Stomach (tissue), 7 donors: Measurements from ENCODE around the genes SLC12A1, SECISBP2L and SPPL2A.

DNA sequence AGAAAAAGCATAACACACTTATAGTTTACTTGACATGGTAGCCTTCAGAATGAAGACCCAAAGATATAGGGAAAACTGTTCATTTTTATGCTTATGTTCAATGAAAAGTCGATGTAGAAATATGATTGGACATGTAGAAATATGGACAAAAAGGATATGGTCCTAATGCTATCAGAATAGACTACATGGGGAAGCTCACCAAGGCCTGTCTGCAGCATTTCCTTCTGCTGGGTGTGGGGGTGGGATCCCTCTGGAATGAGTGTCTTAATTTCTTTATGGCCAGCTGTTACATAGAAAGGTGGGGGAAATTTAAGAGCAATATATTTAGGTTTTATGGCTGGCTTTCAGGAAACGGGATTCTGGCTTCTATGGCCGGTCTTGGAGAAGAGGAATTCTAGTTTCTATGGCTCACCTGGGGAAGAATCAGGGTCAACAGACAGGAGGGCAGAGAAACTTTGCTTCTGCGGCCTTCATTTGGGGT lies 4.7 kb downstream of the C15orf48 start:
- PRO-cap = no peak
- RAMPAGE, long total RNA, 5 experiments = no peak in any of the 5 experiments
- RRBS = no CpG with 5 or more reads among the region's 4 CpGs

- PRO-cap = unidirectional peak, minus-strand start at chr15:45454999
- RAMPAGE, long total RNA, 5 experiments = no peak in any of the 5 experiments
- RRBS = no CpG with 5 or more reads among the region's 14 CpGs
These were observed 24.1 kb downstream of the C15orf48 start for GRCh38 chr15:45454322-45455181.

DNA sequence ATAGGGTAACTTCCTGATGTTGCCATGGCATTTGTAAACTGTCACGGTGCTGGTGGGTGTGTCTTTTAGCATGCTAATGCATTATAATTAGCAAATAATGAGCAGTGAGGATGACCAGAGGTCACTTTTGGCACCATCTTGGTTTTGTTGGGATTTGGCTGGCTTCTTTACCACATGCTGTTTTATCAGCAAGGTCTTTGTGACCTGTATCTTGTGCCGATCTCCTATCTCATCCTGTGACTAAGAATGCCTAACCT lies 3.3 kb upstream of the BLOC1S6 start:
- PRO-cap = no peak
- RAMPAGE, long total RNA, 5 experiments = no peak in any of the 5 experiments
- RRBS = no CpG with 5 or more reads among the region's 2 CpGs

DNA sequence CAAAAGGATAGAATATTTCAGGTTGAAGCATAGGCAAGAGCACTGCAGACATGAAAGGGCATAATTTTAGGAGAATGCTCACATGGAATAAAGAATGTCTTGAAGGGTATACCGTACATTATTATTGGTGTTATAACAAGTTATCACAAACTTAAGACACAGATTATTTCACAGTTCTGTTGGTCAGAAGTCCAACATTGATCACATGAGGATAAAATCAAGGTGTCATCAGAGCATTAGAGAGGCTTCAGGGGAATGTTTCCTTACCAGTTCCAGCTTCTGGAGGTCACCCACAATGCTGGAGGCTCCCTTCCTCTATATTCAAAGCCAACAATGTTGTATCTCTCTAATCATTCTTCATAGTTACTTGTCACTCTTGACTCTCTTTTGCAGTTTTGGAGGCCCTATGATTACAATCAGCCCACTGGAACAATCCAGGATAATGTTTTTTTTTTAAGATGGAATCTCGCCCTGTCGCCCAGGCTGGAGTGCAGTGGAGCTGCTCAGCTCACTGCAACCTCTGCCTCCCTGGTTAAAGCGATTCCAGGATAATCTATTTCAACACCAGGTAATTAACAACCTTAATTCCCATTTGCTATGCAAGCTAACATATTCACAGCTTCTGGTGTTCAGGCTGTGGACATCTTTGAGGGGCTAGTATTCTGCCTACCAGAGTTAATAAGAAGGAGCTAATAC lies 1.2 kb upstream of the BLOC1S6 start:
- PRO-cap = no peak
- RAMPAGE, long total RNA, 5 experiments = no peak in any of the 5 experiments
- RRBS = no CpG with 5 or more reads among the region's 4 CpGs

GRCh38 chr15:45648440-45649286 lies 13.8 kb downstream of the SQOR start:
- PRO-cap = no peak
- RAMPAGE, long total RNA, 5 experiments = start-site peak on the plus strand in 1 of 5 experiments, at chr15:45648609-45648927 at its widest, 7 to 12 reads per replicate
- RRBS = no CpG with 5 or more reads among the region's 6 CpGs

- PRO-cap = no peak
- RAMPAGE, long total RNA, 5 experiments = no peak in any of the 5 experiments
- RRBS = no CpG with 5 or more reads among the region's 3 CpGs
These were observed at the start of gene SLC12A1 for GRCh38 chr15:48205957-48206584. SLC12A1 (plus strand) TSS chr15:48206302.

DNA sequence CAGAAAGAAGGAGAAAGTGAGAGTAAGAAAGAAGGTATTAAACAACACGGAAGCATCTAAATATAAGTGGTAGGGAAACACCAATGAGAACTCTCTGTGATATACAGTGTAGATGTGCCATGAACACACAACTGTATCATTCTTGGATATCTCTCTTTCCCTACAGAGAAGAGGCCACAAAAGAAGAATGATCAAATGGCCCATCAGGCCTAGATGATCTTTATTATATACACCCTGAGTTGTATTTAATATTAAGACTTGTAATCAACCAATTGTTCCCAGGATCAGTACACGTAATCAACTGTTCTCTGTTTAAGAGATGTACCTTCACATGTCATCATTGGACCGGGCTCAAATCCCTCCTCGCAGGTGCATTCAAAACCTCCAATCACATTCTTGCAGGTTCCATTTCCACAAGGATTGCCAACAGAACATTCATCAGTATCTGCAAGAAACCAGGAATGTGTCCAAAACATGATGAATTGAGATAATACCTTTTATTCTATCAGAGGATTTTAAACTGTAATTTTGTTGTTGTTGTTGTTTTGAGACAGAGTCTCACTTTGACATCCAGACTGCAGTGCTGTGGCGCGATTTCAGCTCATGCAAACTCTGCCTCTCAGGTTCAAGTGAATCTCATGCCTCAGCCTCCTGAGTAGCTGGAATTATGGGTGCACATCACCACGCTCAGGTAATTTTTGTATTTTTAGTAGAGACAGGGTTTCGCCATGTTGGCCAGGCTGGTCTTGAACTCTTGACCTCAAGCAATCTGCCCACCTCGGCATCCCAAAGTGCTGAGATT lies 103.2 kb downstream of the DUT start:
- PRO-cap = no peak
- RAMPAGE, long total RNA, 5 experiments = start-site peak on the minus strand in 2 of 5 experiments, centred at positions 386 to 427 of the sequence, 9 to 25 reads per replicate
- RRBS = no CpG with 5 or more reads among the region's 9 CpGs

GRCh38 chr15:48925511-48926329 lies 38.0 kb downstream of the SHC4 start:
- PRO-cap = no peak
- RAMPAGE, long total RNA, 5 experiments = no peak in any of the 5 experiments
- RRBS = no CpG with 5 or more reads among the region's 11 CpGs

GRCh38 chr15:49045544-49046875 lies at the start of gene SECISBP2L:
SECISBP2L (minus strand) TSS chr15:49046446.
- PRO-cap = unidirectional peak, plus-strand start at chr15:49045878; bidirectional peak, plus-strand start at chr15:49046675, minus-strand start at chr15:49046477
- RAMPAGE, long total RNA, 5 experiments = start-site peak on the minus strand in 5 of 5 experiments, at chr15:49046362-49046498 at its widest, 17 to 1,552 reads per replicate
- RRBS = 1% methylated on average over 18 of the region's 67 CpGs

DNA sequence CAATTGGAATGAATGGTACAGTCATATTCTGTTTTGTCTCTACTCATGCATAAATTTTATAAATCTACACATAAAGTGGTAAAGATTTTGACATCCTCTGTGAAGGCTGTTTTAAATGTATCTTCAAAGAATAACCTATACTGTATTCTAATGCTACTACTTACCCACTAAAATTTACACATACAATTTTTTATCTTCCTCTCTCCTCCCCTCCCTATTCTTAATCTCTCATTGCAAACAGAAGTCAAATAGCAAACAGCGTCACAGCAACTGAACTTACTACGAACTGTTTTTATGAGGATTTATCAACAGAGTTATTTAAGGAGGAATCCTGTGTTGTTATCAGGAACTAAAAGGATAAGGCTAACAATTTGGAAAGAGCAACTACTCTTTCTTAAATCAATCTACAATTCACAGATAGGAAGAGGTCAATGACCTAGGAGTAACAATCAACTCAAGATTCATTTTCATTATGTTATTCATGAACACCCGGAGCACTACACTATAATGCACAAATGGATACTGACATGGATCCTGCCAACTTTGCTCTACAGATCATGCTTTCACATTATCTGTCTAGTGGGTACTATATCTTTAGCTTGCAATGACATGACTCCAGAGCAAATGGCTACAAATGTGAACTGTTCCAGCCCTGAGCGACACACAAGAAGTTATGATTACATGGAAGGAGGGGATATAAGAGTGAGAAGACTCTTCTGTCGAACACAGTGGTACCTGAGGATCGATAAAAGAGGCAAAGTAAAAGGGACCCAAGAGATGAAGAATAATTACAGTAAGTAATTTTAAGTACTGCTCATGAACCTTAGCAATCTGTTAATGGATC lies 971 bp downstream of the FGF7 start:
- PRO-cap = no peak
- RAMPAGE, long total RNA, 5 experiments = start-site peak on the plus strand in 5 of 5 experiments, centred at positions 265 to 726 of the sequence, 16 to 333 reads per replicate
- RRBS = no CpG with 5 or more reads among the region's 6 CpGs

DNA sequence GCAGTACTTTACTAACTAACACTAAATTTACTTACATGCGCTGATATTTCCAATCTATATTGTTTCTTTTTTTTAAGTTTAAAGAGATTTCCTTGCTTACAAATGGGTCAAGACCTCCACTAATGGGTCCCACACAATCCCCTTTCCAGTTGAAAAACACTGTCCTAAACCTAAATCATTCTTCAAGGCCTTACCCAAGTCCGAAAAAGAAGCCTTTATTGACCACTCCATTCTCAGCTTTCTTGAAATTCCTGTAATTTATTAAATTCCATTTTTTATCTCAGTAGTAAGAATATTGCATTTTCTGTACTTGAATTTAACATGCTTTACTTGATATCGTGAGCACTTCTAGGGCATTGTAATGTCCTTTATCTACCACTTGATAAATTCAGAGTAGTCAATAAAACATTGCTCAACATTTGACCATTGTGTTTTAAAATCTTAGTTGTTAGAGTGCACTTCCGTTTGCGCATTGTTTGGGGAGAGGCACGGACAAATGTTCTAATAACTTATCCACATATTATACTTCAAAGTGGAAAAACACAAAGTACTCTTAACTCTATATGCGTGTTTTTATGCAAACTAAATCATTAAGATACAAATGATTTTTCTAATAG lies 570 bp downstream of the FAM227B start:
- PRO-cap = unidirectional peak, plus-strand start at position 473 of the sequence
- RAMPAGE, long total RNA, 5 experiments = no peak in any of the 5 experiments
- RRBS = no CpG with 5 or more reads among the region's 7 CpGs

DNA sequence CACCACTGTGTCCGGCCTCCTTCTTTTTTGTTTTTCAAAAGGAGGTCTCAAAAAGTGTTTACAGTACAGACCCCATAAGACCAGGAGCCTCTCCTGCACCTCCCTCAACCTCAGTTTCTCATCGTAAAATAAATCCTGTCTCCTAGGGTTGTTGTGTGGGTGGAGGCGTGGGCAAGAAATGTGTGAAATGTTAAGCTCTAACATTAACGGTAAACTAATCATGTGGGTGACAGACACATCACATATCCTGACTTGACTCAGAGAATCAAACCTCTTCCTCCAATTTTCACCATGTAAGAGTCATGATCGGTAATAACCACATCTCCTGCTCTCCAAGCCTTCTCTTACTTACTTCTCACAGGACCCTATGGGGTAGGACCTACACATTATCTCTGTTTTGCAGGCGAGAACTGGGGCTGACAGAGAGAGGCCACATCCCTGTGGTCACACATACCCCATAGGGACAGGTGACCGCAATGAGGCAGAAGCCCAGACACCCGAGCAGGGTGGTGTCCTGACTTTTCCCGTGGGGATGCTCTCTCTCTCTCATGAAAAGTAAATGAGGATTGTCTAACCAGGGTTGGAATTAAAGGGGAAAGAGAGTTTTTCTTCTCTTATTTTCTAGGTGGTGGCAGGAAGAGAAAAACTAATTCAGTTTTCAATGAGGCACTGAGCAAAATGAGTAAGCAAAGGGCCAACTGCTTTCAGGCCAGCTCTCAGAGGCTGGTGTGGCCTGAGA lies 5.1 kb downstream of the HDC start:
- PRO-cap = no peak
- RAMPAGE, long total RNA, 5 experiments = no peak in any of the 5 experiments
- RRBS = no CpG with 5 or more reads among the region's 9 CpGs

DNA sequence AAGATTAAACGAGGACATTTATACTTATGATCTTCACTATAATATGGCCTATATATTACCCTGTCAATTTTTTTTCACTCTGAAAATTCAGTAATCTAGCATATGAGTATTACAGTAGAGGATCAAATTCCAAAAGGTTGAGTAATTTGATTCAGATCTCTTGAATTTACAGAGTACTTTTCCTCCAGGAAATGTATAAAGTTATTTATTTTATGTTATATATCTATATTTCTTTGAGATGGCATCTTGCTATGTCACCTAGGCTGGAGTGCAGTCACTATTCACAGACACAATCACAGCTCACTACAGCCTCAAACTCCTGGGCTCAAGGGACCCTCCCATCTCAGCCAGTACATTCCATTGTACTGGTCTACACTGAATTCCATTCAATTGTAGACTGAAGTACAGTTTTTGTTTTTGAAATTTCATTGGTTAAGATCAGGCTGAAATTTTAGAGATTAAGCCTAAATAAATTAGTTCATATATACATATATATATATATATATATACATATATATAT lies 16.3 kb upstream of the TRPM7 start:
- PRO-cap = no peak
- RAMPAGE, long total RNA, 5 experiments = start-site peak on the minus strand in 1 of 5 experiments, centred at position 408 of the sequence, 5 reads per replicate
- RRBS = no CpG with 5 or more reads among the region's 1 CpG

DNA sequence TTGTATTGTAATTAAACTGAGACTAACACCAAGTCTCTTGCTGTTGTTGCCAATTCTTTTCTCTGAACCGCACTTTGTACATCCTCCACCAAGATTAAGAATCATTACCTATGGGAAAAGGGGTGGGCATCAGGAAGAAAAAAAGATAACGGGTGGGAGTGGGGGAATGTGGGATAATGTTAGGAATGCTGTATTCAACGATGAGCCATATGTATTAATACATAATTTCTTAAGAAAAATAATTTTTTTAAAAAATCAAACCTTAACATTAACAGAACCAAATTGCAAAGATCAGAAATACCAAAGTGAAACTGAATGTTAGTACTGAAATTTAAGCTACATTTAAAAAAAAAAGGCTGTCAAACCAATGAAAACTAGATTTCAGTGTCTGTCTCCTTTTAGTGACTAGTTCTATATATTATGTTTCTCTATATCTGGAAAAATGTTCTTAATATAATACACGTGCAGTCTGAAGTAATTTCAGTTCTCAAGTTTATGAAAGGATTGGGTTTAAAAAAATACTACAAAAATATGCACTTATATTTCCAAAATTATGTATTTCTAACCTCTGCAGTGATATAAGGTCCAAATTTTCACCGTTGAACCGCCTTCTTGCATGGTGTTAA lies 20.0 kb upstream of the TRPM7 start:
- PRO-cap = no peak
- RAMPAGE, long total RNA, 5 experiments = no peak in any of the 5 experiments
- RRBS = no CpG with 5 or more reads among the region's 6 CpGs

DNA sequence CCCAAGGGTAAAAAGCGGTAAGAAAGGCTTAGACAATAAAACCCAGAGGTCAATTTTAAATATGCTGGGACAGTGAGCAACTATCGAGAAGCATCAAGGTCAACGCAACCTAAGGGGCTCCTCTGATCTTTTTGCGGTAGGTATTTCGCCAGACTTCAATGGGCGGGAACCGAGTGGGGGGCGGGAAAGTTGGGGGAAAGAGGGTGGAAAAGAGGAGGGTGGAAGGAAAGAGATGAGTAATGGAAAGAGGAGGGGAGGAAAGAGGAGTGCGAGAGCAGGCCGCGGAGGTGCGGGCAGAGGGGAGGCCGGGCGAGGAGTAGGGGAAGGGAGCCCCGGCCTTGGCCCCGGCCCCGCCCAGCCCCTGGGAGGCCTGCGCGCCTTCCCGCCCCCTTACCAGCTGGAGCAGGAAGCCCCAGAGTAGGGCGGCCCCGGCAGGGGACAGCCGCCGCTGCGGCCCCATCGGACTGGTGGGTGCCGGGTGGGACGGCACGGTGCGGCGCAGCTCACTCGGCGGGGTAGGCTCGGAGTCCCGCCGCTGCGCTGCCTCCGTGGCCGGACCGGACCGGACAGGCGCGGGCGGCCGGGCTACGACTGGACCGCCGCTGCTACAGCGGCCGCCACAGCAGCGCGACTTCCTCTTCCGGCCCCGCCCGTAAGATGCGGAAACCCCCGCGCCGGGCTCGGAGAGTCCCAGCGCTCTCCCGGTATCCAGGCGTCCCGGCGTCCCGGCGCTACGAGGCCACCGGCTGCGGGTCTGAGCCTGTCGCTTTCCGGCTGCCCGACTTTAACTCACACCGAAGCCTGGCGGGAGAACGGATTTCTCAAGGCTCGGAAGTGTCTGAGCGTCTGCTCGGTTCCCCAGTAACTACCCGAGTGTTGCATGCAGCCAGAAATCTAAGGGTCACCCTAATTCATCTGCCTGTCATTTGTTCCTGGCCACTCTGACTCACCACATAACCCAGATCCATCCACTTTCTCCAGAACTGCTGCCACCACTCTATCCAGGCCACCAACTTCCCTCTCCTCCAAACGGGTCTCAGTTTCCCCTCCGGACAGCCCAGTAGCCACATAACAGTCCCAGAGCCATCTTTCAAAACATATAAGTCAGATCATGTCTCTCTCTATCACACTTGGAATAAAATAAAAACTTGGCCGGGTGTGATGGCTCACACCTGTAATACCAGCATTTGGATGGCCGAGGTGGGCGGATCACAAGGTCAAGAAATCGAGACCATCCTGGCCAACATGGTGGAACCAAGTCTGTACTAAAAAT lies at the start of gene SPPL2A:
SPPL2A (minus strand) TSS at position 633 of the 1,273 bp plus-strand sequence.
- PRO-cap = bidirectional peak, plus-strand start at position 244 of the sequence, minus-strand start at position 318 of the sequence; bidirectional peak, plus-strand start at position 662 of the sequence, minus-strand start at position 633 of the sequence; unidirectional peak, minus-strand start at position 875 of the sequence
- RAMPAGE, long total RNA, 5 experiments = start-site peak on the minus strand in 3 of 5 experiments, centred at positions 396 to 553 of the sequence, 24 to 69 reads per replicate
- RRBS = 6% methylated on average over 33 of the region's 86 CpGs

GRCh38 chr15:50908861-50909020 lies 258 bp downstream of the AP4E1 start:
- PRO-cap = no peak
- RAMPAGE, long total RNA, 5 experiments = no peak in any of the 5 experiments
- RRBS = 4% methylated on average over 7 of the region's 14 CpGs

- PRO-cap = no peak
- RAMPAGE, long total RNA, 5 experiments = start-site peak on the minus strand in 1 of 5 experiments, at chr15:51724881-51725082 at its widest, 8 reads per replicate
- RRBS = no CpG with 5 or more reads among the region's 1 CpG
These were observed 12.7 kb downstream of the LYSMD2 start for GRCh38 chr15:51724695-51725162.

- PRO-cap = no peak
- RAMPAGE, long total RNA, 5 experiments = no peak in any of the 5 experiments
- RRBS = no CpG with 5 or more reads among the region's 4 CpGs
These were observed 8.3 kb downstream of the TMOD3 start for GRCh38 chr15:51837793-51838174.

GRCh38 chr15:51908653-51909120 lies 62.9 kb downstream of the LEO1 start:
- PRO-cap = no peak
- RAMPAGE, long total RNA, 5 experiments = no peak in any of the 5 experiments
- RRBS = no CpG with 5 or more reads among the region's 2 CpGs

GRCh38 chr15:51935471-51936747 lies 35.7 kb downstream of the LEO1 start:
- PRO-cap = no peak
- RAMPAGE, long total RNA, 5 experiments = no peak in any of the 5 experiments
- RRBS = no CpG with 5 or more reads among the region's 7 CpGs